ENCODE results near the gene HAAO.

- PRO-cap = unidirectional peak, plus-strand start at chr2:42792280; bidirectional peak, plus-strand start at chr2:42792730, minus-strand start at chr2:42792565
- RAMPAGE, long total RNA, 2 experiments = start-site peak on the minus strand in 1 of 2 experiments, at chr2:42792562-42792573 at its widest, 24 reads per replicate
Observed at GRCh38 chr2:42791919-42793234, at the start of gene HAAO. TSS of gene HAAO (minus strand) at chr2:42792583.

GRCh38 chr2:42828940-42829330, 36.6 kb upstream of the HAAO start:
- PRO-cap = no peak
- RAMPAGE, long total RNA, 2 experiments = no peak in any of the 2 experiments

- PRO-cap = no peak
- RAMPAGE, long total RNA, 2 experiments = no peak in any of the 2 experiments
Observed at GRCh38 chr2:42866407-42866844, 74.0 kb upstream of the HAAO start.

GRCh38 chr2:42875344-42876166, 83.2 kb upstream of the HAAO start:
- PRO-cap = unidirectional peak, minus-strand start at chr2:42875404
- RAMPAGE, long total RNA, 2 experiments = no peak in any of the 2 experiments

- PRO-cap = no peak
- RAMPAGE, long total RNA, 2 experiments = no peak in any of the 2 experiments
Observed at GRCh38 chr2:42956999-42957739, 164.8 kb upstream of the HAAO start.

DNA sequence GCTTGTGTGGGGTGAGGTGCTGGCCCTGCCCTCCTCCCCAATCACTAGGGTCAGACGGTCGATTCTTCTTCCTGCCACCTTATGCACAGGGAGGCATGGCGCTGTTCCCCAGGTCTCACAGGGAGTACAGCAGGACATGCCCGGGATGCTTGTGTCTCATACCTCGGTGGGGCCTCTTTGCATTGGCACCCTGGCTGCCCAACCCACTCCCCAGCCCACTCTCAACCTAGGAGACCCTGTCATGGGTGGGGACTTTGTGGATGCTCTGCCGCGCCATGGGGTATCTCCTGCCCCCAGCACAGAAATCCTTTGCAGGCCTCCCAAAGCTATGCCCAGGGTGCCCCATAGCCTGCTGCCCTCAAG, 213.9 kb upstream of the HAAO start:
- PRO-cap = no peak
- RAMPAGE, long total RNA, 2 experiments = no peak in any of the 2 experiments

GRCh38 chr2:43010627-43011534, 215.5 kb downstream of the ZFP36L2 start:
- PRO-cap = no peak
- RAMPAGE, long total RNA, 2 experiments = no peak in any of the 2 experiments

DNA sequence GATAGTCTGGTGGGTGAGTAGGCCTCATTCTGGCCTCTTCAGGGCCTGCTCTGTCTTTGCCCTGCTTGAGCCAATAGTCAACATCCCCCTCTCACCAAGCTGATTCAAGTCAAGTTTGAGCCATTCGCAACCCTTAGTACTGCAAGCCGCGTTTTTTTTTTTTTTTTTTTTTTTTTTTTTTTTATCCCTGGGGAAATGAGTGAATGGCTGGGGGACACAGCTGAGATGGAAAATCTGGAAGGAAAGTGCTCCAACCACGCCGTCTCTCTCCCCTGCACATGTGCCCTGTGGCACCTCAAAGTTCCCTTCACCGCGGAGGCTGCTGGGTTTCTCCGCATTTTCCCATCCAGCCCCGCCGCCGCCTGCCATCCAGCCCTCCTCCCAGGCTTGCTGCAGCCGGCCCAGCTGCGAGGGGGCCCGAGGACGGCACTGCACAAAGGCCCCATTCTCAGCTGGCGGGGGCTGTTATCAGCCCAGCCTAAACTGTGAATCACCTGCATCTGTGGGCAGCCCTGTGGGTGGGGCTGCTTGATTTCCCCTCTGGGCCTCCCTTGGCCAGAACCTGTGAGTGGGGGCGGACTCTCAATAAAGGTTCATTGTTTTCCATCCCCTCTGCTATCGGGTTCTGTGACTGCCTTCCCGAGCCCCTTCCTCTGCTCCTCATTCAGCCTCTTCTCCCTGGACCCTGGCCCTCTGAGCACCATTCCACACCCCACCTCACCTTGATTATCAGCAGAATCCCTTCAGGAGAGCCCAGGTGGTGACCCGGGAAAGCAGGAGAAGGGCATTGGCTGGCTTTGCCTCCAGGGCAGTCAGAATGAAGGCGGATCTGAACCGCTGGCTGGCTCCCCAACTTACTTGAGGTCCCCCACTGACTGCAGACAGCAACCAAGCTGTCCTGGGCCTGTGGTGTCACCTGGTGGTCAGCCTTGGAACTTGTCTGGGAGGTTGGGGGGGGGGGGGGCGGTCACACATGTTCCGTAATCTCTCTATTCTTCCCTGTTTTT, 204.6 kb downstream of the ZFP36L2 start:
- PRO-cap = no peak
- RAMPAGE, long total RNA, 2 experiments = no peak in any of the 2 experiments

- PRO-cap = bidirectional peak, plus-strand start at chr2:43070303, minus-strand start at chr2:43070191
- RAMPAGE, long total RNA, 2 experiments = no peak in any of the 2 experiments
Observed at GRCh38 chr2:43070056-43070551, 156.3 kb downstream of the ZFP36L2 start.

DNA sequence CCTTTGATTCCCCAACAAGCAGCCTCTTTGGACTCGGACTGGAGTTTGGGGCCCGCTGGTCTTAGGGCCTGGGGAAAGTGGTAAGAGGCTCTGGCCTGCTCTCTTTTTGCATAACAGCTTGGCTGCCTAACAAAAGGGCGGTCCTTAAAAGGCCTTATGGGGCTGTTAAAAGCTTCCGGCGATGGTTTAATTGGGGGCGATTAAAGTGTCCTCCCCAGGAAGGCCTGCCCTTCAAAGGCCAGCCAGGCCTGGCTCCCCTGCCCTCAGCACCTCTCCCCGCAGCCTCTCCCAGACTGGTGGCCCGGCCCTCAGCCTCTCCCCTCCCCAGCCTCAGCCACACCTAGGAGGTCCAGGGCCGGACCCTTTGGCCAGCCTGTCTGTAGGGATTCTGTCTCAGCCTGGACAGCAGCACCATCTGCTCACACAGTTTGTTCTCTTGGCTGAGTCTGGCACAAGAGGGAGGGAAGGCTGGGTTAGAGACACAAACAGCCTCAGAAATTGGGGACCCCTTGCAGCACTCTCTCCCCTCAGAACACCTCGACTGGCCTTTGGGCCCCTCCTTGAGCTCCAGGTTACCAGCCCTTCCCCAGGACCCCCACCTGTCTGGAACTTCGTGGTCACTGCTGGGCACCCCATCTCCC, 39.4 kb downstream of the ZFP36L2 start:
- PRO-cap = no peak
- RAMPAGE, long total RNA, 2 experiments = no peak in any of the 2 experiments

DNA sequence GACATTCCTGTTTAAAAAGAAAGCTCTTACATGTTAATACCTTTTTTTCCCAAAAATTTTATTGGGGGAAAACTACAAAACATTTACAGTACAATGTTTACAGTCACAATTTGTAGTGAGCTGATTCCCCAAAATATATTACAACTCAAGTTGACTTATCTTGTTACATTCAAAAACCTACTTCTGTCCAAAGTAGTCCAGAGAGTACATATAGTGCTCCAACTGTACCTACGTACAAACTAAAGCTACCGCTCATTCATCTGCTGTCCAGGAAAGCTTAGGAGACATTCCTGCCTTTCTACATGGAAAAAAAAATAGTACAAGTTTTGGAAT, 4.1 kb downstream of the ZFP36L2 start:
- PRO-cap = no peak
- RAMPAGE, long total RNA, 2 experiments = no peak in any of the 2 experiments

GRCh38 chr2:43808228-43808579, 30.4 kb downstream of the ABCG5 start:
- PRO-cap = no peak
- RAMPAGE, long total RNA, 2 experiments = no peak in any of the 2 experiments

GRCh38 chr2:43825162-43825549, 13.5 kb downstream of the ABCG5 start:
- PRO-cap = no peak
- RAMPAGE, long total RNA, 2 experiments = no peak in any of the 2 experiments

GRCh38 chr2:43963385-43963972, 32.3 kb downstream of the LRPPRC start:
- PRO-cap = no peak
- RAMPAGE, long total RNA, 2 experiments = no peak in any of the 2 experiments

GRCh38 chr2:43973366-43973965, 22.3 kb downstream of the LRPPRC start:
- PRO-cap = no peak
- RAMPAGE, long total RNA, 2 experiments = no peak in any of the 2 experiments

GRCh38 chr2:44244115-44244744, 31.1 kb upstream of the SLC3A1 start:
- PRO-cap = no peak
- RAMPAGE, long total RNA, 2 experiments = no peak in any of the 2 experiments

DNA sequence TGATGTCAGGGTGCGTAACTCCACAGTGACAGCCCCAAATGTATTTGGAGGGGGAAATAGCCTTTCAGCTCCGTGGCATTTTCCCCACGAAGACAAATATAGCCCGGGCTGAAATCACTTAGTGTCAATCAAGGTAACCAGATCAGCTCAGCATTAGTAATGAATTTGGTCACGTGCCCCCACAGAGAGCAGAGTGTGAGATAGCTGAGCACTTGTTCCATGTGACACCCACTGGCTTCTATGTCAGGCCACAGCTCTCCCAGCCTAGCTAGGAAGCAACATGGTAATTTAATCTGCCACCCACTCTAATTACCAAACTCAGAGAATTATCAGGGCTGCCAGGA, 233.2 kb upstream of the SIX2 start:
- PRO-cap = no peak
- RAMPAGE, long total RNA, 2 experiments = no peak in any of the 2 experiments

DNA sequence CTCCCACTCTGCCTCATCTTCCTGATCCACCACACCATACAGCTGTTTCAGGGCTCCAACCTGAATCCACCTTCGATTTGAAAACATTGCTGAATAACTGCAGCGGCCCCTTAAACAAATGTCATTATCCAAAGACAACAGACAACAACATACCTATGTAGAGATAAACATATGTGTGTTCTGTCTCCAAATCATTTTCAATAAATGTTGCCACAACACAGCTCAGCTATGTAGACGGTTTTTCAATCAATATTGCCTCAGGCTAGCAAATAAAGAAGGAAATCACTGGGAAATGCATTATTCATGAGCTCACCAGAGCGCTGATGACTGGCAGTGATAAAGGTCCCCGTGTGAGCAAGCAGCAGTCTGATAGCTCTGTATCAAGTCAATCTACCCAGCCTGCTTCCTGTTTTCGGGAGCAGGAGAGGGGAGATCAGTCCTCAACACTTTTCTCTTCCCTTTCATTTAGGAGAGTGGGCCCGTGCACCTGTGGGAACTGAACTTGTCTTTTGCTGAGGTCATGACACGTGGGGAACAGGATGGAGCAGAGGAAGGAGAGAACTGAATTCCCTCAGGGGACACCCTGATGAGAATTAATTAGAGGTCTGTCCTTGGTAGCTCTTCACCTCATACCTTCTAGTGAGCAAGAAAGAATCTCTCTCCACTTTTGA, 253.8 kb upstream of the SIX2 start:
- PRO-cap = no peak
- RAMPAGE, long total RNA, 2 experiments = no peak in any of the 2 experiments

DNA sequence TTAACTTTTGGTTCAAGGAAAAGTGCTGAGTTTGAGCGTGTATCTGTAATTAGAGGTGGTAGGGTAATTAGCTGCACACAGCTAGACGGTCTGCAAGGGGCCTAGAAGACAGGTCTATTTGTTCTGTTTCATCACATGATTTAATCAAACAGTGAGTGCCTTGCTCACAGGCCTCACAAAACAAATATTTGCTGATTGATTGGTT, 264.2 kb upstream of the SIX2 start:
- PRO-cap = no peak
- RAMPAGE, long total RNA, 2 experiments = no peak in any of the 2 experiments

- PRO-cap = no peak
- RAMPAGE, long total RNA, 2 experiments = no peak in any of the 2 experiments
Observed at GRCh38 chr2:45423484-45423862, 187.6 kb downstream of the SRBD1 start.